Bronchial epithelial cell (primary cell): ENCODE measurements around a stretch of chr12.

DNA sequence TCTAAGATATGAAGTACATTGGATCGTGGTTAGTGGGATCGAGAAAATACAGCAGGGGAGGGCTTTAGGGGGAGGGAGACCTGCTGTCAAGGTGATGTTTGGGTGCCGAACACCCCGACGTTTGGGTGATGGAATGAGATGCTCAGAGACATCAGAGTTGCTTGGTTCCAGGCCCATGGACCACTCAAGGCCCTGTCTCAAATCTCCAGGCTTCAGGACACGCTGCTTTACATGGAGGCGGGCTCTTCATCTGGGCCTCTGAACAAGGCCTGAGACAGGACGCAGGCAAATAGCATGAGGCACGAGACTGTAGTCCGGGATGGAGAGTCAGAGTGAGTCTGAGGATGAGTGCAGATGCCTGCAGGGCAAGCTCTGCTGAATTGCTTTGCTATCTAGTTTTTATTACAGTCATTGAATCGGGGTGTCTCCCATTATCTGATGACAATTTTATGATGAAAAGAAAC is 1.7 kb upstream of the ADGRD1 start:
- RRBS, 2 experiments, result no CpG with 5 or more reads among the region's 11 CpGs

GRCh38 chr12:130978724-130979157 is 25.0 kb downstream of the ADGRD1 start:
- RRBS, 2 experiments, result no CpG with 5 or more reads among the region's 11 CpGs

DNA sequence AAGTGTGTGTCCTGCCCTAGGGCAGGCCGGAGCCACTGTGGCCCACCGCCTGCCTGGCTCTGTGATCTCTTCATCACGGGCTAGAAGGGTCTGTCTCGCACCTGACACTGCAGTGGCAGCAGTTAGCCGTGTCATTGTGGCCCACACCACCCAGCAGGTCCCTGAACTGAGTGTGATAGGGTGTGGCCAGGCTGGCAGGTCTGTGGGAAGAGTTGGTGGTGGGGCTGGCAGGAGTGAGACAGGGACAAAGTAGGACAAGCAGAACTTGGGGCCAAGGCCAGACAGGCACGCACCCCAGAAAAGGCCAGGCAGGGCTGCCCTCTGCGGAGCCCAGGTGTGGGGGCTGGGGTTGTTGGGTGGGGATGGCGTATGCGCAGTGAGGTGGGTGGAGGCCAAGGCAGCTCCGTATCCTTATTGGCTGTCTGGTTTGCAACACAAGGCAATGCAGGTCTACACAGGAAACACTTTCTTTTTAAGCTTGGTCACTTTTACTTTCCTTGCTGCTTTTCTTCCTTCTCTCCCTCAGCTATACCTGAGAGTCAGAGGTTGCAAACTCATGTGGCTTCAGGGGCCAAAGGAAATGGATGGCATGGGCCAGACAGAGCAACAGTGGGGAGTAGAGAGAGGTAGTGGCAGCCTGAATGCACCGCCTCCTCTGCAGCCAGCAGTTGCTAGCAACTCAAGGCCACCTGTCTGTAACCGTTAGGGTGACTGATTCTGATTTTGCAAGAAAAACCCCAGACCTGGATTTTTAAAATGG is 41.4 kb downstream of the ADGRD1 start:
- RRBS, 2 experiments, result no CpG with 5 or more reads among the region's 12 CpGs

GRCh38 chr12:131002992-131003501 is 49.3 kb downstream of the ADGRD1 start:
- RRBS, 2 experiments, result no CpG with 5 or more reads among the region's 17 CpGs

DNA sequence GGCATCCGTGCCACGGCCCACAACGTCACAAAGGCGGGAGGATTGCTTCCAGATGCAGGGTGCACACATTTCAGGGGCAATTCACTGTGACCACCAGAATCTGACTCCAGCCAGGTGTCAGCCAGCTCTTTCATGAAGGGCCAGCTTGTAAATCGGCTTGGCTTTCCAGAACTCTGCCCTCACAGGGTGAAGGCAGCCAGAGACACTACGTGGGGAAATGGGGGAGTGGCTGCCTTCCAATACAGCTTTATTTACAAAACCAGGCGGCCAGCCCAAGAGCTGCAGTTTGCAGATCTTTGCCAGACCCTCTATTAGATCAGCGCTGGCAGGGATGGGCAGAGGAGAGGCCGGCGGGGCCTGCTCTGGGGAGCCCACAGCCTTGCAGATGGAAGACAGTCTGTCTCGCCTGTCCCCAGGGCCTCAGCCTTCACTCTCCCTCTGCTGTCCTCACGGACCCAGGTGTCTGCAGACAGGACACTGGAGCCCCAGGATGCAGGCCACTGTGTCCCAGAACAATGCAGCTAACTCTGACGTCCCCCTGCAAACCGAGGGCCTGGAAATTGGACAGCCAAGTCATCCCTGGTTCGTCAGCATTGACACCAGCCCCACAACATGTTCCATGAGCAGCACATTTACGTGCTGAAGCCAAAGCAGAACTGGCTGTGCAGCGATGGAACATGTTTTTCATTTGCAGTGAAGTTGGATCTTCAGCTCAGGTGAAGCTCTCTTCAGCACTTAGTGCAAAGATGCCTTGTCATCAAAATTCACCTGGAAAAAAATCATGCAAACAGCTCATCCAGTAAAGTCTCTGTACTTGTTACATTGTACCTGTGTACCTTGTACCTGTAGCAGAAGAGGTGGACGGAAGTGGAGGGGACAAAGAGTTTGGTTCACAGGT is 53.7 kb downstream of the ADGRD1 start:
- RRBS, 2 experiments, result no CpG with 5 or more reads among the region's 18 CpGs

GRCh38 chr12:131074203-131075121 is 120.8 kb downstream of the ADGRD1 start:
- RRBS, 2 experiments, result no CpG with 5 or more reads among the region's 19 CpGs

DNA sequence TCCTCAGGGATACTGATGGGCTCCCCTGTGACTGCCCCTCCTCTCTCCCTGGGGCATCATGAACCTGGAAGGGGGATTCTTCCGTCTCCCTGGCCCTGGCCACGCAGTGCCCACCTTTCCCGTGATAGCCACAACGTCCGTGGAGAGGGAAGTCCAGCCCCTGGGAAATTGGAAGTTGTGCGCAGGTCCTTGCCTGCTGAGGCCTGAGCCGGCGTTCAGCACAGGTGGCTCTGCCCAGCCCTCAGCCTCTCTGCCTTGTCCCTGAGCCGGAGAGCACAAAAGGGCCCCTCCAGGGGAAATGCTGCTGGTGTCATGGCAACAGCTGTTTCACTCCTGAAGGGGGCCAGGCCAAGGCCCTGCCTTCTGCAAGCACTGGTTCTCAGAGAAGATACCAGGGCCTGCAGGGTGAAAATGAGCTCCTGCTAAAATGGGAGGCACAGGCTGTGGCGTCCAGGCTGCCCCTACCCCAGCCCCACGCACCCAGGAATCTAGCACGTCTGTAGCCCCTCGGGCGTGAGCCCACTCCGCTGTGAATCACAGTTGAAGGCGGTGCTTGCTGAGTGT is 149.3 kb downstream of the ADGRD1 start:
- RRBS, 2 experiments, result 23 to 52% methylated on average over 3 of the region's 16 CpGs

DNA sequence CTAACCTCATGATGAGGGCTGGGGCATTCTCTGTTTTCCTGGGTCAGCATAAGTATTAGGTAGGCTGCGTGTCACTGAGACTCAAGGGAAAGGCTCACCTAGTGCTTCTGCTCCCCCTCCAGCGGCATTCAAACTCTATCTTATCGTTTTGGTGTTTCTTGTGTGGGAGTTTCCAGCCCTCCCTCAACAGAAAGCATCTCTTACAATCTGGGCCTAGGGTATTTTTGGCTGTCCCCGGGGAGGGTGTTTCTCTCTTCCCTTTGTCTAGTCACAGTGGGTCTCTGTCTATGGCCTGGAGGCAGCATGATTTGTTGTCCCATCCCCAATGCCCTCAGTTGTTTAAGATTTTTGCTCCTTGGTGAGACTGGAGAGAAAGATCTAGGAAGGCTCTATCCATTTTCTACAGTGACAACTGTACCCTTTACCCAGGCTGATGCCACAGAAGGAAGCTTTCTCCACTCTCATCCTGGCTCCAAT is 286.0 kb downstream of the ADGRD1 start:
- RRBS, 2 experiments, result no CpG with 5 or more reads among the region's 4 CpGs

DNA sequence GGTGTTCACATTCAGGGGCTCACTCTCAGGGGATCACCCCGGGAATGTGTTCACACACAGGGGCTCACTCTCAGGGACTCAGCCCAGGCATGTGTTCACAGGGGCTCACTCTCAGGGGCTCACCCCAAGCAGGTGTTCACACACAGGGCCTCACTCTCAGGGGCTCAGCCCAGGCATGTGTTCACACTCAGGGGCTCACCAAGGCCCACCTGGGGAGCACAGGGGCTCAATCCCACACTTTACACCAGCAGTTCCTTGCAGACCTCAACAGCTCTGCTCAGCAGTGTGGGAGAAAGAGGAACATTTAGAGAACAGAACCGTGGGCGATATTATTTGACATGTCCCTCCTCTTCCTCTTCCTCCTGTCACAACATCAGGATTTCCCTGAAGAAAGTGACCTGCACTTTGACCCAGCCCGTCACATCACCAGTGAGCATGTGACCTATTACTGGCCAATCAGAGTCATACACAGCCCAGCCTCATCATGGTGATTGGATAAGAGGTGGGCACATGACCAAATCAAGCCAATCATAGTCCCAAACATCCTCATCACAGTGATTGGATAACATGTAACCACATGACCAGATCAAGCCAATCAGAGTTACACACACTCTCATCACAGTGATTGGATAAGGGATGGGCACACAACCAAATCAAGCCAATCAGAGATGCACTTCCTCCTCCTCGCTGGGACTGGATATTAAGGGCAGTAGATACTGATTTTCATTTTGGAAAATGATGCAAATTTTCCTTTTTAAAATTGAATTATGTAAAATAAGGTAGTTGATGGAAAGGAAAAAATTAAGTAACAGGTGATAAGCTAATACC is 359.4 kb upstream of the SFSWAP start:
- RRBS, 2 experiments, result no CpG with 5 or more reads among the region's 5 CpGs

DNA sequence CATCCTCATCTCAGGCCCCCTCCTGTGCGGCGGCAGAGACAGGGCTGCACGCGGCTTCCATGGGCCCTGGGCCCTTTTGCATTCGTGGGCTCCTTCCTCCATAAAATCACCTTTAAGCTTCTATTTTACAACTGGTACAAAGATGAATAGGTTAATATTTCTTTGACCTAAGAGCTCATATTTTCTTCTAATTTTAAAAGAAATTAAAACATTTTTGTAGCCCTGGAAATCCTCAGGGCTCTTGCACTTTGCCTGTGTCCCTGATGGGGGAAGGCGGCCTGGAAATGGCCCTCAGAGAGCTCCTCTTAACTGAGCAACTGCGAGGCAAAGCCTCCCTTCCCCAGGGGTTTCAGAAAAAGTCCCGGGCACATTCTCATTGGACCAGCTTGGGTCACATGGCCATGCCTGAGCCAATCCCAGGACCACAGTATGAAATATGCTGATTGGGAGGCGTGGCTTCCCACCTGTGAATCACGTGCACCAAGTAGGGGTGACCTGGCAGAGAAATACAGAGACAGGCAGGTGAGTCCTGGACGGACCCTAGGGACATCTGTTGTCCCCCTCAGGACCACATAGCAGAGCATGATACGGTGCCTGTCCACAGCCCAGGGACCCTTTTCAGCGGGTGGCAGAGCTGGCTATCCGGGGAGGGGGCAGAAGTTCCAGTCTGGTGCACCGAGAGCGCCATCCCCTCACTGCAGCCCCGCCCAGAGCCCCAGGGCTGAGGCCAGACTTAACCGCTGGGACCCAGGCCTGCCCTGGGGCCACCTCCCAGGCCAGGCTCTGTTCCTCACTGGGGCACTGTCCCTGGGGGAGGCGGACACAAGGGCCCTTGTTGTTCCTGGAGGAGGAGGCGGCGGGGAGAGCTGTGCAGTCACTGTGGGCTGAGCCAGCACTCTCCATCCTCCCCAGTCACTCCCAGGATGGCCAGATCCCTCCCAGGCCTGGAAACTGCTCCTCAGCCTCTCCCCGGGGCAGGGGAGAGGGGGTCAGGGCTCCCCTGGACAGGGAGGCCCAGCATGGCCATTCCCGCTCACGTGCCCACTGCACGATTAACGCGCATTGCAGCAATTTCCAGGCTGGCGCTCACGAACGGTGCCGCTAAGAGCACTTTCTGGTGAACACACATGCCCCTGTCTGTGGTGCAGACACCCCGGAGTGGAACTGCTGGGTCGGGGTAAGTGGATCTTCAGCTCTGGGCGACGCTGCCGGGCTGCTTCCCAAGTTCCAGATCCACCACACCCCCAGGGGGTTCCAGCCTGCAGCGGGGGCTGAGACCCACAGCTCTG is 90.1 kb upstream of the SFSWAP start:
- RRBS, 2 experiments, result 41 to 46% methylated on average over 5 of the region's 37 CpGs

- RRBS, 2 experiments, result no CpG with 5 or more reads among the region's 29 CpGs
Observed at GRCh38 chr12:131851814-131852416, 23.7 kb downstream of the MMP17 start.

GRCh38 chr12:131860399-131861252 is 32.4 kb downstream of the MMP17 start:
- RRBS, 2 experiments, result 6 to 7% methylated on average over 9 of the region's 21 CpGs

DNA sequence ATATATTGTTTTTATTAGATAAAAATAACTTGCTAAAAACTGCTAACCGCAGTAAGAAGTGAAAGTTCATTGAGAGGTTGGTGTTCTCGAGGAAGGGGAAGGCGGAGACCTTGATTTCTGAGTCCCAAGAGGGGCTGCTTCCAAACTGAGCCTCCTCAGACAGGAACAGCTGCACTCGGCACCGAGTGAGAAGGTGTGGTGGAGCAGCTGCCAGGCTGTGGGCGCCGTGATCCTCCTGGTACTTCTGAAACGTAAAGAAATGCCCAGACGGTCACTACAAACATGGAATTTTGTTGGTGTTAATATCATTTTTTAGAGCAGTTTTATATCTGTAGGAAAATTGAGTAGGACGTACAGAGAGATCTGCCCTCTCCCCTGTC is 4.6 kb upstream of the PUS1 start:
- RRBS, 2 experiments, result no CpG with 5 or more reads among the region's 10 CpGs

GRCh38 chr12:131938397-131938703 is 9.3 kb downstream of the PUS1 start:
- RRBS, 2 experiments, result no CpG with 5 or more reads among the region's 3 CpGs

GRCh38 chr12:132043683-132044380 is 94.1 kb downstream of the EP400 start:
- RRBS, 2 experiments, result 70 to 82% methylated on average over 3 to 6 of the region's 17 CpGs

DNA sequence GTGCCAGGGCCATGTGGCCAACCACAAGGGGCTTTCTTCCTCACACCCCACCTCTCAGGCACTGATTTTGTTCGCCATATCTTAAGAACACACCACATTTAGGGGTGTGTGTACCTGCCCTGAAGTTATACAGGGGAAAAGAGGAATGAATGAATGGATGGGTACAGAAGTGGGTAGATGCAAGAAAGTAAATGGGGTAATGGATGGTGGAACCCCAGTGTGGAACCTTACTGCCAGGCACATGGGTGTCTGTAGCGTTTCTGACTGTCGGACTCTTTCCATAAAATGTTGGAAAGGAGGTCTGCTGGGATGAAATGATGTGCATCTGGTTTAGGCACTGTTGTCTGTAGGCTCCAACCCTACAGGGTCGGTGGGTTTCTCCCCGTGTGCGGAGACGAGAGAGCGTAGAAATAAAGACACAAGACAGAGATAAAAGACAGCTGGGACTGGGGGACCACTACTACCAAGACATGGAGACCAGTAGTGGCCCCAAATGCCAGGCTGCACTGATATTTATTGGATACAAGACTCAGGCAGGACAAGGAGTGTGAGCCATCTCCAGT is 93.1 kb downstream of the DDX51 start:
- RRBS, 2 experiments, result no CpG with 5 or more reads among the region's 8 CpGs

- RRBS, 2 experiments, result 1% methylated on average over 33 to 38 of the region's 117 CpGs
Observed at GRCh38 chr12:132142966-132144190, 741 bp downstream of the DDX51 start.

DNA sequence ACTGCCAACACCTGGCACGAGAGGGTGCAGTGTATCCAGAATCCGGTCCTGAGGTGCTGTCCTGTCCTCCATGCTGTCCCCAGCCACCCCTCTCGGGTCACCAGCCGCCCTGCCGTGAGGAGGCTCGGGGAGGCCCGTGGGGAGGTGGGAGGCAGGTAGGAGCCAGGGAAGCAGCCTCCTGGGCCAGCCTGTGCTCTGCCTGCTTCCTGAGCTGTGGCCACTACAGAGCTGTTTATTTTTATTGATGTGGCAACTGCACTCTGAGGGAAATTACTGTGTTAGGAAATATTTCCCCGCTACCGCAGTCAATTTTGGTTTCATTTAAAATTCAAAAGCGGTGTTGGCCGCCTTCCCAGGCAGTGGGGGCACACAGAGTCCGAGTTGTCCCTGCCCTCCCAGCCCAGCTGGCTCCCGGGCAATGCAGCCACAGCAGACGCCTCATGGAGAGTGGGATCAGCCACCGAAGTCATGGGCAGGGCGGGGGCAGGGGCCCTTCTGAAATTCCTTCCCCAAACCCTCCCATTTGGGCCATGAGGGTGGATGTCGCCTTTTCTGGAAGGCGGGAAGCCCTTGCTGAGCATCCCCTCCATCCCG is 18.4 kb downstream of the NOC4L start:
- RRBS, 2 experiments, result 11 to 25% methylated on average over 2 of the region's 19 CpGs

- RRBS, 2 experiments, result 20% methylated on average over 1 of the region's 31 CpGs; no CpG with 5 or more reads in 1 of the 2 experiments
Observed at GRCh38 chr12:132286184-132286849, 43.1 kb downstream of the GALNT9 start.

DNA sequence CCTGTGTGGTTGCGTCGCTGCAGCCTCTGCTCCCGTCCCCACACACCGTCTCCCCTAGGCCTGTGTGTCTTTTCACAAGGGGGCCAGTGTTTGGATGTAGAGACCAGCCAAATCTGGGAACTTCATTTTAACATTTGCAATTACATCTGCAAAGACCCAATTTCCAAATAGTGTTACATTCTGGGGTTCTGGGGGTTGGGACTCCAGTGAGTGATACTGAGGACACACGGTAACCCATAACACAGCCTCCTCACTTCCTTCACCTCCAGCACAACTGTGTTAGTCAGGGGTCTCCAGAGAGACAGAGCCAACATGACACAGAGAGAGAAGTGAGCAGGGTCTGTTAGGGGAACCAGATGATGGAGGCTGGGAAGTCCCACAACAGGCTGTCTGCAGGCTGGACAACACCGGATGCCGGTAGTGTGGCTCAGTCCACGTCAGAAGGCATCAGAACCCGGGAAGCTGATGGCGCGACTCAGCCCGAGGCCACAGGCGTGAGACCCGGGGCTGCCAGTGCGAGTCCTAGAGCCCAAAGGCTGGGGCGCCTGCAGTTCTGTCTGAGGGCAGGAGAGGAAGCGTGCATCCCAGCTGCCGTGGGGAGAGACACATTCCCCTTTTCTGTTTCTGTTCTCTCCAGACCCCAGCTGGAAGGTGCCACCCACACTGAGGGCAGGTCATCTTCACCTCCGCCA is 8.2 kb upstream of the FBRSL1 start:
- RRBS, 2 experiments, result 78% methylated on average over 8 of the region's 19 CpGs